ENCODE data around the gene WDPCP.

DNA sequence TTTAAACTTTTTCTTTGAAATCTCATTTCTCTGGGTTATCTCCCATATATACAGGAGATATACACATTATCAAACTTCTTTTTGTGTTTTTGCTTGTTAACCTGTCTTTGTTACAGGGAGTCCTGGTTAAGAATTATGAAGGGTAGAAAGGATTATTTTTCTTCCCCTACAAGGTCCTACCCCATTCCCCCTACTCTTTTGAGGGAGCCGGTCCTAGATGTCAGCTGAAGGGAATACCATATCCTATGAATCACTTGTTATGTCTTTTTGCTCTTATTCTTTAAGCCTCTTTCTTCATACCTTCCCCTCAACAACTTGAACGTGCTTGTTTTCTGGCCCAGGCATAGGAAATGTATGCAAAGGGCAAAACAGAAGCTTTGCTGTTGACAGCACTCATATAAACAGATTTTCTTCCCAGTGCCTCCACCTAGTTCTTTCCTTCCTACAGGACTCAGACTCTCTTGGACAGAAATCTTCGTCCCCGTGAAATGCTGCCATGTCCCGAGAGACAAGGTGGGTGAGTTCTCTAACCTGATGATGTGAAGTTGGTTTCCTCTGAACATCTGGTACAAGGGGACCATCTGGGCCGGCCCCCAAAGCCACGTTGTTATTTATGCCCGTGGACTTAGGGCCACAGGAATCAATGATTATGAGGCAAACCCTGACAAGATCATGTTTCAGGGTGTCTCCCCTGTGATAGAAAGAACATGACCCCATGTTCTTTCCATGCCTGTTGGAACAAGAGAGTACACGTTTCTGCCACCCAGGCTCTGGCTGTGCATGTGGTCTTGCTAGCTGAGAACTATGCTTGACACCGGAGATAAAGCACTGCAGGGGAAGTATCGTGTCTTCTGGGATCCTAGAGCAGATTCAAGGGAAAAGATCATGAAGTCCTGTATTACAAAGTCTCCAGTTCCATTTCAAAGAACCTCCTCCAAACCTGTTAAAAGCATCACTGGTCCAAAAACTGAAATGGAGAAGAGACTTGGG, 64.4 kb downstream of the TMEM17 start:
- PRO-cap, 3 experiments, result no peak in any of the 3 experiments
- RAMPAGE, long total RNA, result no peak

DNA sequence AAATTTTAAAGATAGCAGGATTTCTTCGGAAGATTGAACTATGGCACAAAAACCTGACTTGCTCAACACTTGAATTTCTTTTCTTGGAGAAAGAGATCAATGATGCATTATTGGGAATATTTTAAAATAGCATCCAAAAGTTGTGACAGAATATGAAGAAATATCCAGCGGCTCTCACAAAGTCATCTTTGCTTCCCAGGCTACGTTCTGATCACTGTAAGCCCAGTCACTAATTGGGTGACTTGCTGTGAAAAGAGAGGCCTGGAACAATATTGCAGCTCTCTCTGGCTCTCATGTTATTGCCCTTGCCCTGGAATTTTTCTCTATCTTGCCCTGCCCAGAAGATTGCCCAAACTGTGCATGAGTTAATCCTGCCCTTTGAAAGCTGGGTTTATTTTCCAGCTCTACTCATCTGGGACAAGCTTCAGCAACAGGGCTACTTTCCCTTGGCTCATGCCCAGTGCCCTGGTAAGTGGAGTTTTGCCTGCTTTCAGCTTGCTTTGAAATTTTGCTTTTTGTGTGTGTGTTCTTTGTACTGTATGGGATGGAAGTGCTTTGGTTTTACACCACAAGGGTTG, 6.9 kb upstream of the EHBP1 start:
- PRO-cap, 3 experiments, result no peak in any of the 3 experiments
- RAMPAGE, long total RNA, result no peak

- PRO-cap, 3 experiments, result peak in 1 of 3 experiments; most common plus-strand start chr2:62706314 (in 1); most common minus-strand start chr2:62706185 (in 1)
- RAMPAGE, long total RNA, result no peak
Observed at GRCh38 chr2:62706078-62706365, 509 bp downstream of the EHBP1 start.

DNA sequence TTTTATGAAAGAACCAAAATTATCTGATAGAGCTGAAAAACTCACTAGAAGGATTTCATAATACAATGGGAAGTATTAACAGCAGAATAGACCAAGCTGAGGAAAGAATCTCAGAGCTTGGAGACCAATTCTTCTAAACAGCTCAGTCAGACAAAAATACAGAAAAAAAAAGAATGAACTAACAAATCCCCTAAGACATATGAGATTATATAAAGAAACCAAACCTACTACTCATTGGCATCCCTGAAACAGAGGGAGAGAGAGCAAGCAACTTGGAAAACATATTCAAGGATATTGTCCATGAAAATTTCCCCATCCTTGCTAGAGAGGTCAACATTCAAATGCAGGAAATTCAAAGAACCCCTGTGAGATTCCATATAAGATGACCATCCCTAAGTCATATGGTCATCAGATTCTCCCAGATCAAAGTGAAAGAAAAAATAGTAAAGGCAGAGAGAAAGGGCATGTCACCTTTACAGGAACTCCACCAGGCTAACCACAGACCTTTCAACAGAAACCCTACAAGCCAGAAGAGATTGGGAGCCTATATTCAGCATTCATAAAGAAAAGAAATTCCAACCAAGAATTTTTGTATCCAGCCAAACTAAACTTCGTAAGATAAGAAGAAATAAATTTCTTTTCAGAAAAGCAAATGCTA, 170.4 kb downstream of the EHBP1 start:
- PRO-cap, 3 experiments, result no peak in any of the 3 experiments
- RAMPAGE, long total RNA, result no peak

- PRO-cap, 3 experiments, result no peak in any of the 3 experiments
- RAMPAGE, long total RNA, result no peak
Observed at GRCh38 chr2:62982181-62982811, 68.3 kb upstream of the OTX1 start.

DNA sequence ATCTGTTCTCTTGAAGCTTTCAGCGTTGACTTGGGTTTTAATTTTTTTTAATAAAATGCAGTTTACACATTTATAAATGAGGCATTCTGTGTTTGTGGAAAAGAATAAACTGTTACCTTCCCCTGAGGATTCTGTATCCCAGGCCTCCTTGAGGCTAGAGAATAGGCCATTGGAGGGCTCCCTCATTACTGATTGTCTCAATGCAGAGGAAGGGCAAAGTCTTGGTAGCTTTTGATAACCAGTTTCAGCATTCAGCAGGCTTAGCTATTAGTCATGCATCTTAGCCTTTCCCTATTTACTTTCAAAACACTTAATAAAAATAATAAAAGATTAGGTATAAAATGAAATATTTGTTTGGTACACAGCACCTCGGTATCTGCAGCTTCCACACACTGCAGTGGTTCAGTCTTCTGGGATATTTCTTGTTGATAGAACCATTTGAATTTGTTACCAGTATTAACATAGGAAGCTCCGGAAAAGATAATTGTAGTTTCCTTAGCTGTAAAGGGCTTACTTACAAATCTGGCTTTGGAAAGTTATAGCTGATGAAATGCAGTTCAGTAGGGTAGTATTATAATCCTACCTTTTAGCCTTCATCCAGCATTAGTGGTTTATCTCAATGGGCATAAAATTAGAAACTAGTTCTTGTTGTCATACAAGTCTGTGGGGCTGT, 57.9 kb upstream of the OTX1 start:
- PRO-cap, 3 experiments, result no peak in any of the 3 experiments
- RAMPAGE, long total RNA, result no peak

- PRO-cap, 3 experiments, result peak in 3 of 3 experiments; most common plus-strand start chr2:63588573 (in 1); most common minus-strand start chr2:63588513 (in 3)
- RAMPAGE, long total RNA, result no peak
Observed at GRCh38 chr2:63587802-63588881, at the start of gene WDPCP. TSS of gene WDPCP (minus strand) at chr2:63588477.

DNA sequence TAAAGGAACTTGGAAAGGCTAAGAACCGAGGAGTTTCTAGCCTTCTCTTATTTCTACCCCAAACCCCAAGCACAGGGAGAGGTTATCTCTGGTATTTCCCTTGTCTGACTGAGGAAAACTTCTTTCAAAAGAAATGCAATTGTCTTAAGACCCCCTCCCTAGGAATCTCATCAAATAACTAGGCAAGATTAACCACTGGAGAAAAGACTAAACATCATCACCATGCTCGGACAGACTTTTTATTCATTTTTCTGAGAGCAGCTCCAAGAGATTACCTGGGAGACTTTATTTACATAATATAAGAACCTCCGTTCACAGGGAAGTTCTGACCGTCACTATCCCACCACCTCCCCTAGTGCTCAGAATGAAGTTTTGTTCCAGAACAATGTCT, 25.0 kb downstream of the MDH1 start:
- PRO-cap, 3 experiments, result no peak in any of the 3 experiments
- RAMPAGE, long total RNA, result no peak

GRCh38 chr2:63884819-63885150, 43.1 kb downstream of the UGP2 start:
- PRO-cap, 3 experiments, result no peak in any of the 3 experiments
- RAMPAGE, long total RNA, result no peak

- PRO-cap, 3 experiments, result no peak in any of the 3 experiments
- RAMPAGE, long total RNA, result no peak
Observed at GRCh38 chr2:63935370-63935878, 83.8 kb downstream of the VPS54 start.

- PRO-cap, 3 experiments, result peak in 3 of 3 experiments; most common plus-strand start chr2:64018363 (in 2)
- RAMPAGE, long total RNA, result no peak
Observed at GRCh38 chr2:64018102-64018513, 1.1 kb downstream of the VPS54 start.

- PRO-cap, 3 experiments, result no peak in any of the 3 experiments
- RAMPAGE, long total RNA, result no peak
Observed at GRCh38 chr2:64096022-64096700, 48.1 kb downstream of the PELI1 start.

DNA sequence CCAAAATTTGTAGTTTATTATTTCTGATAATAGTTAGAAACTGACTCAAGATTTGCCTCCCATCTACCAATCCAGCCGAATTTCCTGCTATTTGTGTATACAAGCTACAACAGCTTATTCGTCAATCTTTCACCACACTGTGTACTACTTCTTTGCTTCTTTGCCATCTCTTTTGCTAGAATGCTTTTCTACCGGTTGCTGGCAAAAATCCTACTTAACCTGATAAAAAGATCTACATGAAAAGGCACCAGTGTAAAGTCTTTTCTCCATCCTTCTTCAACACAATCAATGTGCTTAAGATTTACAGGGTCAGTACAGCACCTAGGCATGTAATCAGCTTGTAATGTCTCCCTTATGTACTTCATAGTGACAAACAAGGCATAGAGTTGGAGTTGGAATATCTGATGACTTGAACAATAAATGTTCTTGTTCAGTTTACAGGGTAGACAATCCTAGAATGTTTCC, 45.9 kb downstream of the PELI1 start:
- PRO-cap, 3 experiments, result no peak in any of the 3 experiments
- RAMPAGE, long total RNA, result no peak

- PRO-cap, 3 experiments, result no peak in any of the 3 experiments
- RAMPAGE, long total RNA, result no peak
Observed at GRCh38 chr2:64119237-64119963, 24.8 kb downstream of the PELI1 start.

- PRO-cap, 3 experiments, result no peak in any of the 3 experiments
- RAMPAGE, long total RNA, result no peak
Observed at GRCh38 chr2:64532364-64532764, 8.2 kb downstream of the AFTPH start.

DNA sequence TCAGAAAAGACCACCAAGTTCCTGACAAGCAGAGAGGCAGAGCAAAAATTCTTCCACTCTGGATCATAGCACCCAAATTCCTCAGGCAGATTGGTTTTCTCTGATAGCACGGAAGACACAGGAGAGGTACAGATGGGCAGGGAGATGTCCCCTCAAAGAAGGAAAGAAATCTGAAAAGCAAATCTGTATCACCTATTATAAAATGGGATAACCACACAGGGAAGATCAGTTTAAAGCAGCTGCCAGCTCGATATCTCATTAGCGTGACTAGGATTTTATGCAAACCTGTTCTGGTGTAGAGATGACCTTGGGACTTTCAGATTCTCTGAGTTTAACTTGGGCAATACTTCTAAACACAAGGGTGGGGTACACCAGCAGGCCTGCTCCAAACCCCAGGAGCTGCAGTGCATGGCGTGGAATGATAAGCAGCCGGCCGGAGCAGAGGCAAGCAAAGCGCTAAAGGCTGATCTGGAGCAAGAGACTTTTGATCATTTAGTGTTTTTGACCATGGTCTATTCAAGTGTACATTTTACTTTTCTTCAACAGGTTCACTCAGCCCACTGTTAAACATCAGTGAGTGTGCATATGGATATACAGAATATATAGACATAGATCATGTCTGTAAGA, 4.7 kb downstream of the SERTAD2 start:
- PRO-cap, 3 experiments, result no peak in any of the 3 experiments
- RAMPAGE, long total RNA, result no peak

DNA sequence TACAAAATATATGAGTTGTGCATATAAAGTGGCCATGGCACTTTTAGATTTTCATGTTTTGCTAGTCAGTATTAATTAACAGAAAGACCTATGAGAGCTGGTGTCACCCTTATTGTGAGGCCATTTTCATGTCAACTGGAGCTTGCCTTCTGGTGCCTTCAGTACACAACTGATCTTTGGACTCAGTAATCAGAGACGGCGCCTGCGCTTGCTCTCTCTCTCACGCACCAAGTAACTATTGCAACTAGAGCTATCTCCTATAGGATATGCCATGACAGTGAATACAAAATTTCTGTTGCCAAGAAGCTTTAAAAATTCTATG, 3.0 kb downstream of the SERTAD2 start:
- PRO-cap, 3 experiments, result no peak in any of the 3 experiments
- RAMPAGE, long total RNA, result no peak

- PRO-cap, 3 experiments, result no peak in any of the 3 experiments
- RAMPAGE, long total RNA, result no peak
Observed at GRCh38 chr2:64658133-64658748, 4.5 kb upstream of the SERTAD2 start.

DNA sequence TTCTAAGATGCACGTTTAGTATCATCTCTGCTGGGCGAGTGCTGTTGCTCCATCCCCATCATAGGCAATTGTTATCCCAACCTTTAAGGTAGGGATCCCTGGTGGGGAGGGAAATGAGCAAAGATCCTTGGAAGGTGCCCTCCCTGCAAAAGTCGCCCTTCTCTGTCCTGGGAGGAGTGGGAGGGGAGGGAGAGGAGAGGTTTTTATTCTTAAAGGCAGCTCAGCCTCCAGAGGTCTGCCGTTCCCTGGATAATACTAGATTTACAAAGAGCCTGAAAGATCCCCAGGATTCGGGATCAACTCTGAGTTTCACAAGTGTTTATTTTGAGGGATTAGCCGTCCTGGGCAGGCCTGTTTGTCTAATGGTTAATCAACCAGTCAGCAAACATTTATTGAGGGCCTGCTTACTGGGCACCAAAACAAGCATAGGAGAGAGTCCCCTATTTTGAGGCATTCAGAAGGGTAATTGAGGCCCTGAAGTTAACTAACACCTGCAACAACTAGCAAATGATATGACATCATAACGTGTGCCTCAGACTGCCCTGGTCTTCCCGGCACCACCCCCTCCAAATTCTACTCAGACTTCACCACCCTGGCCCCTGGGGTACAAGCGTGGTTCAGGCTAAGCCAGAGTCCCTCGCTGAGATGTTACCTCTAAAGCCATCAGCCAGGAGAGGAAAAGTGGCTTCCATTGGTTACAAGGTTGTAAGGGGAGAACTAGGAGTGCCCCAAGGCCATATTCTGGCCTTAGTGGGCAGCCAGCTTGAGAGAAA, 152.6 kb upstream of the SLC1A4 start:
- PRO-cap, 3 experiments, result no peak in any of the 3 experiments
- RAMPAGE, long total RNA, result no peak

DNA sequence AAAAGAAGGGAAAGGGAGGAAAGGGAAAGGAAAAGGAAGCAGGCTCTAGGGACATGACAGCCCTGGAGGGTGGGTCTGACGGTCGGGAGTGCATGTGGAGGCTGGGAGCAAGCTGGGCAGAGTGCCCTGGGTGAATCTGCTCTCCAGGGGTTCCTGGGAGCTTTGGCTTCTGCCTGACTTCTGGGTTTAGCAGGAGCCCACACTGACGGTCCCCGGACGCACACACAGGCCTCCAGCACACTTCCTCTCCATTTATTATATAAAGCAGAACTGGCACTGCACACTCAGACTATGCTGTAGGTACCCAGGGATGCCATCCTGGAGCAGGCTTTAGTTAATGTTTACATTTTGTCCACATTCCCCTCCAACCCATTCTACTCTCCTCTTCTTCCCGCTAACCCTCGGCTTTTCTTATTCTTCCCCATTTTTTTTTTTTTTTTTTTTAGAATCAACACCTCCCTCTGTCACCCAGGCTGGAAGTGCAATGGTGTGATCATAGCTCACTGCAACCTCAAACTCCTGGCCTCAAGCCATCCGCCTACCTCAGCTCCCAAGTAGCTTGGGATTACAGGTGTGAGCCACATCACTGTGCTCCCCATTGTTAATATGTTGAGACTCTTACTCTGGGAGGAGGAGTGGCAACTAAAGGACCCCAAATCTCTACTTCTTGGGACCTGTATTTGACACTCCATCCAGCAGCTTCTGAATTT, 151.1 kb upstream of the SLC1A4 start:
- PRO-cap, 3 experiments, result no peak in any of the 3 experiments
- RAMPAGE, long total RNA, result no peak